LHCN-M2 (cell line): ENCODE measurements around a stretch of chr15.

DNA sequence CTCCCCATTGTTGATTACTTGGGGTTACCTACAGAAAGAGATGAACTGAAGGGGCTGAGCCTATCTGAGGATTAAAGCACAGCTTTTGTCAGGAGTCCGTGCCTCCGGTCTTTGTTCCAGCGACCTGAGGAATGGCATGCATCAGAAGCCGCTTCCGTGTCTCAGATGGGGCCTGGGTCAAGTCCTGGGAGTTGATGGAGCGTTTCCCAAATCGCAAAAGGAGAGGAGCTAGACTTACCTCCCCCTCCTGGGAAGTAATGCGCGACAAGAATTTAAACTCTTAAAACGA, 1.0 kb upstream of the ALDH1A3 start:
- RAMPAGE, long total RNA: no peak

- RAMPAGE, long total RNA: no peak
Observed at GRCh38 chr15:100889319-100889767, 9.7 kb downstream of the ALDH1A3 start.

GRCh38 chr15:100921942-100923074, 3.2 kb downstream of the LRRK1 start:
- RAMPAGE, long total RNA: no peak

- RAMPAGE, long total RNA: no peak
Observed at GRCh38 chr15:101047410-101047925, 128.3 kb downstream of the LRRK1 start.

DNA sequence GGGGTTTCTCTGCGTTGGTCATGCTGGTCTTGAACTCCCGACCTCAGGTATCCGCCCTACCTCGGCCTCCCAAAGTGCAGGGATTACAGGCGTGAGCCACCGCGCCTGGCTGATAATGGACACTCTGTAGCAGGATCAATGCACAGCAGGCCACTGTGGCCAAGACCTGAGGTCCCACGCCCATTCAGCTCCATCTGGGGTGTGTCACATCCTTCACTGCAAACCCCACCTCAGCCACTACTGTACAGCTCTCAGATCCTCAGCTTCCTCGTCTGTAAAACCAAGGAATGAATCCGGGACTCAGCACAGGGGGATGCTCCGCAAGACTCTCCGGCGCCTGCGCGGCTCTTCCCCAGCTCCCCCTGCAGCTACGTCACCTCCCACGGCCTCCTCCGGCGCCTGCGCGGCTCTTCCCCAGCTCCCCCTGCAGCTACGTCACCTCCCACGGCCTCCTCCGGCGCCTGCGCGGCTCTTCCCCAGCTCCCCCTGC, 166.0 kb downstream of the CHSY1 start:
- RAMPAGE, long total RNA: no peak

DNA sequence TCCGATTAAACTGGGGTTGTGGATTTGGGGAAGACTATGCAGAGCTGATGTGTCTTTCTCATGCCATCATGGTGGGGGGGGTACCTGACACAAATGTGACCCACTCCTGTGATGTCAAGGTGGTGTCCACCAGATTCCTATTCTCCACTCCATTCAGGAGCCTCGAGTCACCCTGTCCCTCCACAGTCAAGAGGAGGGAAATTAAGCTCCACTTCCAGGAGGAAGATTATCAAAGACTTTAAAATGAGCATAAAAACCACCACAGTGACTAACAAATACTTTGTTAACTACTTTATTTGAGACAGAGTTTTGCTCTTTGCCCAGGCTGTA, 29.2 kb downstream of the CHSY1 start:
- RAMPAGE, long total RNA: no peak

GRCh38 chr15:101231533-101232107, 20.2 kb downstream of the CHSY1 start:
- RAMPAGE, long total RNA: no peak

GRCh38 chr15:101232538-101233451, 19.1 kb downstream of the CHSY1 start:
- RAMPAGE, long total RNA: no peak

- RAMPAGE, long total RNA: no peak
Observed at GRCh38 chr15:101275114-101275481, 2.2 kb downstream of the SELENOS start.

GRCh38 chr15:101292884-101293655, 2.0 kb downstream of the SNRPA1 start:
- RAMPAGE, long total RNA: no peak

DNA sequence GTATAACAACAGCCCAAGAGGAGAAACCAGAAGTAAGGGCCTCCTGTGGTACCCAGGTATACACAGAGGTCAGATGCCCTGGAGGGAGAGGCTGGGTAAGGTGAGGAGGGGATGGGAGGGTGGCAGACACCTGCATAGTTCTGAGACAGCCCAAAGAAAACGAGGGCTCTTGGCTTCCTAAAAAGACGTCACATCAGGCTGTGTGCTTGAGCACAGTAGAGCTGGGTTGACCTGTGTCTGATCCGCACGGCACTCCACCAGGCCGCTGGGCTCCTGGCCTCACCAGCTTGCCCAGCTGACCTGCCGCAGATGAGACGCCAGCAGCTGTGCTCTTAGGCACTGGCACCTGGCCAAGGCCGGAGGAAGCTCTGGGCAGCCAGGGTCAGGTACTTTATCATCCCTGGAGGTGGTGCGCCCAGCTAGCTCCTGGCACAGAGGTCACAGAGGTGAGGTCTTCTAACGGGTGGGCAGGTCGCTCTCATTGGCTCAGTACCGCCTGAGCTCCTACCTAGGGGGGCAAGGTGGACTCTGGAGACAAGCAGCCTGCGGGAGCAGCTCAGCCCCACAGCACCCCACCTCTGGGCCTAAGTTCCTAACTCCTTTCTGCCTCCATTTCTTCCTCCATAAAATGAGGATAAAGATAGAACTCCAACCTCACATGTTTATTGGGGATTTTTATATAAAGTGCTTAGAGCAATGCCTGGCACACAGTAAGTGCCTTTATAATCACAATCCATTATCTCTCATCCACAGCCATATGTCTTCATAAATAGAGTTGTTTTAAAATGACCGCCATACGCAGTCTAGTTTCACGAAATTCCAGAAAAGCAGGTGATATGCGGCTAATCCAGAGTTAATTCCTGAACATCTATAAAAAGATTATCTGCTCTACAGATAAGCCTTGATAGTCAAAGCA, 82.1 kb upstream of the SNRPA1 start:
- RAMPAGE, long total RNA: no peak

DNA sequence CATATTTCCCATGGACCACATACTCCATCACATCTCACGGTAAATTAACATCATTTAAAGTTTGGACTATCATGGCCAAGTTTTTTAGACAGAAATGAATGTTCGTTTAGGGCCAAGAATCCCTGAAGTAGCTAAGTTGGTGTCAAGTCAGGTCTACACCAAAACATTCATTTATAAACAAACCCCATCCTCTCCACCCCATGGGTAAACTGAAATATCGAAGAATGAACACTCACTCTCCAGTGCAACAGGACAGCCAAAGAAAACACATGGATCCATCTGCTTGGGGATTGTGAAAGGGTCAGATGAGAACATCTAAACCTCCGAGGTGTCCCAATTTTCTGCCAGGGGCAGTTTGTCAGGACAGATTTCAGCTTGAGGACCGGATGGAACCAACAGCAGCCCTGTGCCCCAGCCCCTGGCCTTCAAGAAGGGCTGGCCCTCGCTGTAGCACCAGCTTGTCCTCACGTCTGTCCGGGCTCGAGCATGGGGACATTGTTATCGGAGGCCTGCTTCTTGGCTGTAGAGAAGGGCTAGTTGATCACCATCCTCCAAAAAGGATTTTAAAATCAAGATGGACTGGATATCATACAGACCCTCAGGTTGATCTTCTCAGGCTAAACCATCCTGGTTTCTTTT, 45.5 kb downstream of the PCSK6 start:
- RAMPAGE, long total RNA: no peak

DNA sequence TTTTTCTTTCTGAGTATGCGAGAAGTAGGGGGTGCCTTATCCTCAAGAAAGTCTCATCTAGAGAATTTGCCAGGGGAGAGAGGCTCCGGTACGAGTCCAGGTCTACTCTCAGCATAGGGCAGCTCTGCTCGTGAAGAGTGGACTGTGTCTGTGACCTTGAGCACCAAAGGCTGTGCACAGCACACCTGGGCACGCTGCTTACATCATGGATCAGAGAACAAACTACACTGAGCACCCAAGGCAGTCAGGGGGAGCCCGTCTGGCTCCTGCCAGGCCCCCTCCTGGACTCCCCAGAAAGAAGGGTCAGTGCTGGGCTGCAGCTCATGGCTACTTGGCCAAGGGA, 35.8 kb downstream of the PCSK6 start:
- RAMPAGE, long total RNA: no peak

- RAMPAGE, long total RNA: no peak
Observed at GRCh38 chr15:101463158-101464010, 26.1 kb downstream of the PCSK6 start.

DNA sequence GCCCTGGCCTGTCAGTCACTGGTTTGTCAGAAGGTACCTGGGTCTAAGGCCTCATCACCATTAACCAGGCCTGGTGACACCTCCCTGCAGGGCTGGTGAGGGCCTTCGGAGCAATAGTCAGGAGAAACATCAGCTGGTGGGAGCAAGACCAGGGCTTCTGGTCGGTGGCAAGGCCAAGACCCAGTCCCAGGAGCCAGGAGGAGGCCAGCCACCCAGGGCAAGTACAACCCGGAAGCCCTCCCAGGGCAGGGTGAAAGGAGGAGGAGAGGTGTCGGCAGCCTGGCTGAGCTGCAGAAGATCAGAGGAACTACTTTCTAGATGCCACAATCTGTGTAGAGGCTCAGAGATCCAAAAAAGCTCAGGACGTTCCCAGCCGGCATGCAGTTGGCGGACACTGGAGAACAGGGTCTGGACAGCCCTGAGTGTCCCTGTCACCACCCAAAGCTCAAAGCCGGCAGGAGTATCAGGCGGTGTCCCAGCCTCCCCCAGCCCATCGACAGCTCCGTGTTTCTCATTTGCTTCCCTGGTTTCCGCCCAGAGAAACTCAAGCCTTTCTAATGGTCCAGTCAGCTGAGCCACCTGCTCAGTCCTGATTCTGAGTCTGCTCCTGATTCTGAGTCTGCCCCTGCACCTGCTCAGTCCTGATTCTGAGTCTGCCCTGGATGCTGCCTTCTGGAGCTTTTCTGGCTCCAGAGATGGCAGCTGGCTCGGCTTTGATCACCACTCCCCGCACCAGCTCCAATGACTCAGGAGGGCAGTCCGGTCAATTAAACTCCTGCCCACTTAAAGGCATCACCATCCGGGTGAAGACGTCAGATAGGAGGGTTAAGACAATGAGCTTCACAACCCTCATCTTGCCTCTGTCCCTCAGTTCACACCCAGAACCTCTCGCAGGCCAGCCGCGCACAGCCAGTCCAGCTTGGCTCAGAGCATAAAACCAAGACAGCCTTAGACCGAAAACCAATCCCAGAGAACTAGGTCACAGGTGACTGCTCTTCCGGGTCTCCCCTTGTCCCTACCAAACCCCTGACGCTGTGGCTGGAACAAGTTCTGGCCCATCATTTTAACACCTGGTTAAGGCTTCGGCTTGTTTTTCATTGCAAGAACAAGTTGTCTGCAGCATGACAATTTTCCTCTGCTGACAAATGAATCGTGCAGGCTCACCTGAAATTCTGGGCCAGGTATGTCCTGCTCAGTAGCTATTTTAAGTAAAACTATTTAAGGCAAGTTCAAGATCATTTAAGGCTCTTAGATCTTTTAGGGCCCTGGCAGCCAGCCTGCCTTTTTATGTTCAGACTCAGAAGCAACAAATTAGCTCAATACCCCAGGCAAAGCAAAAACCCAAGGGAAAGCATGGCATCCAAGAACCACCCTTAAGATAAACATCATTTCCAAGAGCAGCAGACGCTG, 6.8 kb downstream of the PCSK6 start:
- RAMPAGE, long total RNA: no peak

DNA sequence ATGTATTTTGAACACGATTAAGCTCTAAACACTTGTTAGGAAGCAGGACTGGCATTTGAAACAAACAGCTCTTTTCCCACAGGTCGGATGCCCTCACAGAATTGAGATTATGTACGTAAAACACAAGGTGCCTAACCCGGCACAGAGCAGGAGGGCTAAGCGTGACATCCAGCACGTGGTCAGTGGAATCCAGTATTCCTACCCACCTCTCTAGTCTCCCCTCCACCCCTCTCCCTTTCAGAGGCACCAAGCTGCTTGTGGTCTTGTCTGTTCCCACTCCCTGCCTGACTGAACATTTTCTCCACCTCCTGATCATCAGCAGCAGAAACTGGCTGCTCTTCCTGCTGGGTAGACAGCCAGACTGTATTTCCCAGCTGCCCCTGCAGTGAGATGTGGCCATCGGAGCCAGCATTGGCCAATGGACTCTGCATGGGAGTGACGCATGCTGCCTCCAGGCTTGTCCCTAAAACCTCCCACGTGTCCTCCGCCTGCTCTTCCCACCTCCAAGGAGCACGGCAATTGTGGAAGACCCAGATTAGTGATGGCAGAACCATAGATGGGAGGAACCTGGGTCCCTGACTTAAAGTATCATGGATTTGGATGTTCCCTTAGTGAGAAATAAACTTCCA, 143.8 kb downstream of the OR4F15 start:
- RAMPAGE, long total RNA: no peak

DNA sequence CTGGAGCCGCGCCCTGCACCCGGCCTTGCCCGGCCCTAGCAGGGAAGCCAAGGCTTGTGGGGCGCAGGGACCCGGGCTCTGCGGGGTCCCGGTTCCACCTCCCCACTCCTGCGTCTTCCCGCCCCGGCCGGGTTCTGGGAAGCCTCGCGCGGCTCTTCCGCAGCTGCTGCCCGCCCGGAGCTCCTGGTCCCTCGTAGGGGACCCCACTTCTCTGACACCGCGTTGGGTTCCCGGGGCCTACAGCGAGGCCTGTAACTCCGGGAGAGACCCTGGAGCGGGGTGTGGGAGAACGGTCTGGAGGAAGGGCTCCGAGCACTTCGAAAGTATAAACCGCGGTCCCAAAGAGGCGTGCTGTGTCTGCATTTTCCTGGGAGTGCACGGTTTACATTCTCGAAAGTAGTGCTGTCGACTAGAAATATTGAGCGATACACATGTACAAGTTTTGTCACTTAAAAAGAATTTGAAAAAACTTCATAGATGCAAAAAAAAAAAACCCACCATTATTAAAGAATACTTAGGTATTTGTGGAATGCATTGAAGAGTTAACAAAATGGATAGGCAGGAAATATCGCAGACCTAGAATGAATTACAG, 150.0 kb downstream of the OR4F15 start:
- RAMPAGE, long total RNA: no peak

DNA sequence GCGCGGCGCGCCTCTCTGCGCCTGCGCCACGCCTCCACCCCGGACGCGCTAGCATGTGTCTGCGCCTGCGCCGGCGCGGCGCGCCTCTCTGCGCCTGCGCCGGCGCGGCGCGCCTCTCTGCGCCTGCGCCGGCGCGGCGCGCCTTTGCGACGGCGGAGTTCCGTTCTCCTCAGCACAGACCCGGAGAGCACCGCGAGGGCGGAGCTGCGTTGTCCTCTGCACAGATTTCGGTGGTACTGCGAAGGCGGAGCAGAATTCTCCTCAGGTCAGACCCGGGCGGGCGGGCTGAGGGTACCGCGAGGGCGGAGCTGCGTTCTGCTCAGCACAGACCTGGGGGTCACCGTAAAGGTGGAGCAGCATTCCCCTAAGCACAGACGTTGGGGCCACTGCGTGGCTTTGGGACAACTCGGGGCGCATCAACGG, 168.1 kb downstream of the OR4F15 start:
- RAMPAGE, long total RNA: no peak